ENCODE results near the gene PSMG1.

- PRO-cap, result no peak
- RAMPAGE, long total RNA, result no peak
Observed at GRCh38 chr21:38455218-38455546, 43.1 kb downstream of the ERG start.

GRCh38 chr21:38474012-38474687, 24.1 kb downstream of the ERG start:
- PRO-cap, result no peak
- RAMPAGE, long total RNA, result no peak

- PRO-cap, result no peak
- RAMPAGE, long total RNA, result no peak
Observed at GRCh38 chr21:38488958-38489150, 9.4 kb downstream of the ERG start.

DNA sequence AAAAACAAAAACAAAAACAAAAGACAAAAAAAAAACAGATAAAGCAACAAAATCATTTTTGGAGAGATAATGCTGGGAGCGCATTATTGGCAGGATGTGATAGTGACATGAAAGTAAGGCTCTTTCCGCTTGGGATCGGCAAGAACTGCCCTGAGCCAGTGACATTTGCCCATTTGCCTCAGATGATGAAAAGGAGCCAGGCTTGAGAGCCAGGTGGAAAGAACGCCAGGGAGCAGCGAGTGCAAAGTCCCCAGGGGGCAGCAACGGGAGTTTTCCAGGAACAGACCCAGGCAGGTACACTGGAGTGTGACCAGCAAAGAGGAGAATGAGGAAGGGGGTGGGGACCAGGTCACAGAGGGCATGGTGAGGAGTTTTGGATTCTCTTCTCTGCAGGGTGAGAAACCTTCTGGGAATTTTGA, 10.8 kb upstream of the ETS2 start:
- PRO-cap, result no peak
- RAMPAGE, long total RNA, result no peak

DNA sequence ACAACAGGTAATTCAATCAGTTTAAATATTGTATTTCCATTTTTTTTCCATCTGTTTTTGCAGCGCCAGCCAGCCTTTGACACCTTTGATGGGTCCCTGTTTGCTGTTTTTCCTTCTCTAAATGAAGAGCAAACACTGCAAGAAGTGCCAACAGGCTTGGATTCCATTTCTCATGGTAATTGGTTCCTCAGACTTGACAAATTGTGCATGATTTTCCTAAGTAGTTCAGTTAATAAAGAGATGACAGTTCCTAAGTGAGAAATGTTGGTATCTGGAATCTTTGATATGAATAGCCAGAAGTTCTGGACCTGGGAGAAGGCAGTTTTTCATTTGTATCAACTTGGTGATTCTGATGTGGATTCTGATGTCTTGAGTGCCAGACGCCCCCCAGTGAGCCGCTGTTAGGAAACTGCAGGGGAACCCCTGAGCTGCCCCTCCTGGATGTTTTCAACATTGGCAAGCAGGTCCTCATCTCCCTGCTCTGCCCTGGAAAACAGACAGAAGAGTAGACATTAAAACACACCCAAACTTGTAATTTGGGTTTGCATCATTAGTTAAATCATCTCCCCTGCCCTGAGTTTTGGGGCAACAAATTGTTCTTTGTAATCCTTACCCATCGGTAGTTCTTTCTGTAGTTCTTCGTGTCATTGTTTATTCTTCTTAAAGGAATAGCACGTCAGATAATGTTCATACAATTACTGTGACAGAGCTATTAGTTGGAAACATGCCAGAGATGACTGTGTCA, 7.4 kb downstream of the ETS2 start:
- PRO-cap, result no peak
- RAMPAGE, long total RNA, result no peak

DNA sequence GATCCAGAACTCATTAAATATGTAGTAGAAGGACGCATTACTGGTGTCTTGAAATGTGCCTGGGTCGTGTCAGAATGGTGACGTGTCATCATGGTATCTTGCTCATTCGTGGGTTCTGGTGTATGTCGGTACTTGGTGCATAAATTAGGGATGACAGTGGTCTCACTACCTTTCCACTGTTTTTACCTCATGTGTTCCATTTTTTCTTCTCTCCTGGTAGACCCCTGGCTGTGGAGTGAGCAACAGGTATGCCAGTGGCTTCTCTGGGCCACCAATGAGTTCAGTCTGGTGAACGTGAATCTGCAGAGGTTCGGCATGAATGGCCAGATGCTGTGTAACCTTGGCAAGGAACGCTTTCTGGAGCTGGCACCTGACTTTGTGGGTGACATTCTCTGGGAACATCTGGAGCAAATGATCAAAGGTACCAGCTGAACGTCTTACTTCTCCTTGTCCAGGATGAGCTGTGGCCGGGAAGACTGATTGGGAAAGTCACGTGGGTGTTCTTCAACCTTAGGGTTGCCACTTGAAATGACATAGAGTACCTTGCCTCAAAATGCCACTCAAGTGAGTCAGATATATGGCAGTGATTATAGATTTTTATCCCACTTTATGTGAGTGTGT, 8.9 kb downstream of the ETS2 start:
- PRO-cap, result no peak
- RAMPAGE, long total RNA, result no peak

GRCh38 chr21:38904629-38904985, 98.9 kb downstream of the ETS2 start:
- PRO-cap, result no peak
- RAMPAGE, long total RNA, result no peak

DNA sequence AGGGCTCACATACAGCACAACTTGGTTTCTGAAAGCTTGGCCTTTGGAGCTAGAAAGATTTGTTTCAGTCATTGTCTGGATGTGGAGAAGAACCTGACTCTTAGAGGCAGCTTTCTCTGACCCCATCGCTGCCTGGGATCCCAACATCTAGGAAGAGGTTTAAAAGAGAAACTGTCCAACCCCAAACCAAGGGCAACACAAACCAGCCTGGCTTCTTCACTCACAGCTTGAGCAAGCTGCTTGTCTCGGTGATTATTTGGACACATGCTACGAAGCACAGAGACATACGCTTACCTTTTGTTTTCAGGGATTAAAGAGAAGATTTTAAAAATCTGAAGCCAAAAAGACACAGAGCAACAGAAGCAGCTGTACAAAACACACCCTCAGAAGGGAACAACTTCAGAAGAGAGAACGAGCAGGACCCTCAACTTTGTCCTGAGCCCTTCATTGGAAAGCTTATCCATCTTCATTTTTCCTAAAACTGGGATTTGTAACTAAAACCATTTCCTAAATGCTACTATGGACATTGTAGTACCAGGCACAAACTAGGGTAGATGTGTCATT, 109.9 kb downstream of the ETS2 start:
- PRO-cap, result no peak
- RAMPAGE, long total RNA, result no peak

DNA sequence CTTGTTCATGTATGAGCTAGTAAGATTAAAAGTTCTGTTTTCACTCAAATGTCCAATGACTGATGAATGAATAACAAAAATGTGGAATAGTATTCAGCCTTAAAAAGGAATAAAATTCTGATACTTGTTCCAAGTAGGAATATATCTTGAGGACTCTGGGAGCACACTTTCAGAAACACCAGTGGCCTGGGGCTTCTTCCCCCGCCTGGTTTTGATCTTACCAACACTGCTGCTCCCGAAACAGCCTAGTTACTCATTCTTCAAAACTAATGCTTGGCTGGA, 115.8 kb downstream of the ETS2 start:
- PRO-cap, result no peak
- RAMPAGE, long total RNA, result no peak

GRCh38 chr21:38956549-38957541, 151.1 kb downstream of the ETS2 start:
- PRO-cap, result no peak
- RAMPAGE, long total RNA, result no peak

- PRO-cap, result no peak
- RAMPAGE, long total RNA, result no peak
Observed at GRCh38 chr21:38958813-38959788, 153.4 kb downstream of the ETS2 start.

DNA sequence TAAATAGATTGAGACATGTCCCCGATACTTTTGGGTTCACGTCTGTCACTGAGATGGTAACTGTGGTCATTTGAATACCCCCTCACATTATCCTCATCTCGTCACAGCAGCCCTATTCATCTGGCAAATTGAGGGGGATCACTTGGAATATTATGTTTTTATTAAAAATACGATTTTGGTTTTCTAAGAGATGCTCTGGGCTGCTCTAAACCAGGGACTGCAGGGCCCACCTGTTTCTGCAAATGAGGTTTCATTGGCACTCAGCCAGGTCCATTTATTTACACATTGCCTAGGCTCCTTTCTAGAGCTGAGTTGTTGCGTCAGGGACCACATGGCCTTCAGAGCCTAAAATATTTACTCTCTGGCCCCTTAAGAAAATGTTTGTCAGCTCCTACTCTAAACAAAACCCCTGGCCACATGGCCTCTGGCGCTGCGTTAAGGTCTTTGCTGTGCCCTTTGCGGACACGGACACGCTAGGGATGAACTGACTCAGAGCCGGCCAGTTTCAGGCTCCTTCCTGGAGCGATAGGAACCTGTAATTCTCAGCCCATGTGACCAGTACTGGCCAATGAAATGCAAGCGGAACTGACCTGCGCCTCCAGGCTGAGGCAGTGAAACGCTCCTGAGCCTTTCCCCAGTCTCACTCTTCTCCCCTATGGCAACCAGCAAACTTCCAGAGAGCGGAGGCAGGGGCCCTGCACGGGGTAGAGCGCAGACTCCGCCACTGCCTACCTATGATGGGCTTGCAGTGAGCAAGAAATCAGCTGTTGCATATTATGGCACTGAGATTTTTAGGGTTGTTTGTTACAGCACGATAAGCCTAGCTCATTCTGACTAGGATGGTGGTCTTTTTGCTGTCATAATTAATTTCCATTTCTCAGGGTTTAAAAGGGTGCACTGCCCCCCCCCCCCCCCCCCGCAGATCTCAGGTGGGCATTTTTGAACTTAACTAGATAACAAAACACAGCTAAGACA, 160.2 kb downstream of the ETS2 start:
- PRO-cap, result no peak
- RAMPAGE, long total RNA, result no peak

DNA sequence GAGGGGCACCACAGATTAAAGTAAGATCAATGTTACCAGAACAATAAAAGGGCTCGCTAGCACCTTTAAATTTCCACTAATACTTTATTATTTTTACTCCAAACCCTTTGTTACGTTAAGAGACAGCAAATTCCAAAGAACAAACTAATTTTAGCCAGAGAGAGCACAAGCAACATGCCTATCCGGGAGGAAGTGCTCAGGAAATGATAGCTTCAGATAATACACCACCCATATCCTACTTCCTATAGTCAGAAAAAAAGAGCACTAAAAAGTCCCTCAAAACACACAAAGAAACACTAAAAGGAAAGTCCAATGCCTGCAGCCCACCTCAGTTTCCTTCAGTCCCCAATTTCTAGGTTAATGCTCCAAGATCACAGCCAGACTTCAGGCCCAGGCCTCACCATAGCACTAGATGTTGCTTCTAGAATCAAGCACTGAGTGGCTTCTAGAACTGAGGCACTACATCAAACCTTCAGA, 142.7 kb downstream of the PSMG1 start:
- PRO-cap, result no peak
- RAMPAGE, long total RNA, result no peak

- PRO-cap, result no peak
- RAMPAGE, long total RNA, result no peak
Observed at GRCh38 chr21:39083370-39084382, 99.6 kb downstream of the PSMG1 start.

- PRO-cap, result no peak
- RAMPAGE, long total RNA, result no peak
Observed at GRCh38 chr21:39094901-39095499, 88.3 kb downstream of the PSMG1 start.

GRCh38 chr21:39183090-39183688, at the start of gene PSMG1:
Gene PSMG1 (minus strand): TSS chr21:39183451.
- PRO-cap, result no peak
- RAMPAGE, long total RNA, result no peak

DNA sequence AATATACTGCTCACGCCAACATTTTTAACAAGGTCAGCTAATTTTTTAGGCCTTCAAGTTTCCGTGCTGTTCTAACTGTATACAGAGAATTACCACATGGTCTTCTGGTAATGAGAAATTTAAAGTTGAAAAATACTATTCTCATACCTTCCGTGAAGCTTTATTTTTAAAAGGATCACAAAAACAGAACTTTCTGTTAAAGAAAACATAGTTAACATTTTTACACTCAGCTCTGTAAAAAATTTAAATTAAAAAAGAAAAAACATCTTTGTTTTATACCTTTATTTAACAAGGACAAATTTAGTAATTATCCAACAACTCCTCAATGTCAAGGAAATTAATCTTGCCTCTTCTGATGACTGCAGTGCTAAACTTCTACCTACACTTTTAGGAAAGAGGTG, 1.8 kb downstream of the HMGN1 start:
- PRO-cap, result no peak
- RAMPAGE, long total RNA, result no peak

GRCh38 chr21:39348096-39348494, 793 bp downstream of the HMGN1 start:
- PRO-cap, result no peak
- RAMPAGE, long total RNA, result no peak

- PRO-cap, result no peak
- RAMPAGE, long total RNA, result no peak
Observed at GRCh38 chr21:39380645-39381578, 786 bp downstream of the GET1 start.

GRCh38 chr21:39444798-39445162, 798 bp downstream of the LCA5L start:
- PRO-cap, result no peak
- RAMPAGE, long total RNA, result no peak

All from spinal cord (tissue), 3 donors.